ENCODE data around the gene CXCL12.

- RRBS: 13% methylated on average over 1 of the region's 40 CpGs
Observed at GRCh38 chr10:38355851-38356518, 261.8 kb downstream of the ZNF37A start.

- RRBS: no CpG with 5 or more reads among the region's 2 CpGs
Observed at GRCh38 chr10:42537970-42538577, 100.3 kb downstream of the ZNF33B start.

- RRBS: no CpG with 5 or more reads among the region's 9 CpGs
Observed at GRCh38 chr10:42640642-42641585, 2.5 kb upstream of the ZNF33B start.

- RRBS: 0% methylated on average over 12 of the region's 41 CpGs
Observed at GRCh38 chr10:42753526-42754029, 29.0 kb upstream of the BMS1 start.

DNA sequence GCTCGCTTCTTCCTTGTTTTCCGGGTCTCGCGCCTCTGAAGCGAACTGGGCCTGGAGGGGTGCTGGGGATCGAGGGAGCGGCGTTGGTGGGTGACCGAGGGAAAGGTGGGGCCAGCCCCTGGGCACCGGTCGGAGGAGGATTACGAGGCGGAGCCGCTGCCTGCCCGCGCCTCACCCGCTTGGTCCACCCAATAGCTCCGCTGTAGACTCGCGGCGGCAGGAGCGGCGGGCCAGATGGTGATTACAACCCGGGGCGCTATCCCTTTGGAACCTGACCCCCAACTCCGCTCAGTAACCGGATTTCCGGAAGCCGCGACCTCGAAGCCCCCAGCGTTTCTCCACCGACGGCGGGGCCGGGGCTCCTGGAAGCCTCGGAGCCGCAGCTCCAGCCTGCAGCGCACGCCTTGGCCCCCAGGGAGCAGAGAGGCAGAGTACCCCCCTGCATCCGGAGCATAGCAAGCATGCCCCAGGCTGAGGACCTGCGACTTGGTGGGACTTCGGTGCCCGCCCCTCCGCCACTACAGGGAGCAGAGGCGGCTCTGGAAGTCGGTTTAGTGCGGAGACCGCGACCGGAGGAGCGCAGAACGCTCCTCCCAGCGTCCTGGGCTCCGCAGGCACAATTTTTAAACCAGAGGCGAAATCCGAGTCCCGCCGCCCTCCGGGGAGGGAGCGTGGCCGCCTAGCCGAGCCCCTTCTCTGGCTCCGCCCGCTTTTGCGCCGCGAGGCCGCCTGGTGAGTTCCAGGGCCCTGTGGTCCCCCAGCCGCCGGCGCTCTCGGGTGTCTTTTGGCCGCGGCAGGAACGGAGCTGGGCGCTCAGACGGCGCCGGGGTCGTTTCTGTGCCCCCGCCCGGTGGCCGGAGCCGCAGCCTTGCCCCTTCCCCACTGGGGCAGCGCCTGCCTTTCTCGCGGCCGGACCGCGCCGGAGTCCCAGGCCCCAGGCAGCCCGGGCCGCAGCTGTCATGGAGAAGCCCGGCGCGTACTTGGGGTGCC is 28.3 kb upstream of the BMS1 start:
- RRBS: 1% methylated on average over 33 of the region's 97 CpGs

GRCh38 chr10:42796225-42797467 is 14.1 kb downstream of the BMS1 start:
- RRBS: no CpG with 5 or more reads among the region's 17 CpGs

DNA sequence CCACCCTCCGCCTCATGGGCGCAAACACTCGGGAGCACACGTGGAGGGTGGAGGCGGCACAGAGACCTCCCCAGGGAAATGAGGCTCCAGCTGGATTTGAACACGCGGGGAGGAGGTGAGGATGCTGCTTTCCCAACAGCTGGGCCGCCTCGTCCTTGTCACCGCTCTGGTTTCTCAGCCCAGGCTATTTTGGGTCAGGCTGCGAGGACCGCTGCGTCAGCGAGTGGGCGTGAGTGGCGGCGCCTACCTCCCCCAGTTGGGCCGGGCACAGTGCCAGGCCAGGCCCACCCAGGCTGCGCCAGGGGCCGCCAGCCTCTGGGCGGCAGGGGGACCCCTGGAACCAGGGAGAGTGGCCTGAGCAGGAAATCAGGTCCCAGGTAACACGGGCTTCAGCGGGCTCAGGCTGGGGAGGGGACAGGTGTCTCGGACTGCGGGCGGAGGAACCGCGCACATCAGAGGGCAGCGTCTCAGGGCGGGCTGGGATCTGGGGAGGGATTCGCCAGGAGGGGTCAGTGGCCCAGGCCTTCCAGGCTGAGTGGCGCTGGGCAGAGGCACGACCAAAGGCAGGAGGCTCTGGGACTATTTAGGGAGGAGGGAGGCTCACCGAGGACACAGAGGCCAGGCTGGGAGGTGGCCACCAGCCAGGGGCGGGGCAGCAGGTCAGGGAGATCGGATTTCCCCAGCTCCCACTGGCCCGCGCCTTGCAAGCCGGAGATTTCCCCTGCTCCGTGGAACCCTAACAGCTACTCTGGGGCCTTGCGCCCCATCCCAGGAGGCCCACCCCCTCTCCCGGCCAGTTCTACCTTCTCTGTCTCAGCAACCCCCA is 125.2 kb upstream of the RET start:
- RRBS: 7% methylated on average over 4 of the region's 42 CpGs

DNA sequence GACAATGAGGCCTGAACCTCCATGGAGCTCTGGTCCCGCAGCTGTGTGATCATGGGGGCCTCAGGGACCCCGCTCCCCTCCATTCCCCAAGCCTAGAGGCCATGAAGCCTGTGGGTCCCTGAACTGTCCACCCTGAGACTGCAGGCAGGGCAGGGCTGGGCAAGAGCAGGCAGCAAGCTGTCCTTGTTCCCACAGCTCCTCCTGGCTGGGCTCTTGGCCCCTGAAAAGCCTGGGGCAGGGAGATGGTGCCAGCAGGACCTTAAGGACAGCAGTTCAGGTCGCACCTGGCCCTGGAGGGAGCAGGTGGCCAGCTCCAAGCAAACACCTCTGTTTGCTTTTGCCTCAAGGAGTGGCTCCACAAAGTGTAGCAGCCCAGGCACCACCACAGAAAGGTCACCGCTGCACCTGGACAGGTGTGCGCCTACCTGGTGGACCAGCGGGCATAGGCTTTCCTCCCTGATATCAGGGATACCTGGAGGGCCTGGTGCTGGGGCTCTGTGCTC is 5.2 kb downstream of the RET start:
- RRBS: no CpG with 5 or more reads among the region's 6 CpGs

DNA sequence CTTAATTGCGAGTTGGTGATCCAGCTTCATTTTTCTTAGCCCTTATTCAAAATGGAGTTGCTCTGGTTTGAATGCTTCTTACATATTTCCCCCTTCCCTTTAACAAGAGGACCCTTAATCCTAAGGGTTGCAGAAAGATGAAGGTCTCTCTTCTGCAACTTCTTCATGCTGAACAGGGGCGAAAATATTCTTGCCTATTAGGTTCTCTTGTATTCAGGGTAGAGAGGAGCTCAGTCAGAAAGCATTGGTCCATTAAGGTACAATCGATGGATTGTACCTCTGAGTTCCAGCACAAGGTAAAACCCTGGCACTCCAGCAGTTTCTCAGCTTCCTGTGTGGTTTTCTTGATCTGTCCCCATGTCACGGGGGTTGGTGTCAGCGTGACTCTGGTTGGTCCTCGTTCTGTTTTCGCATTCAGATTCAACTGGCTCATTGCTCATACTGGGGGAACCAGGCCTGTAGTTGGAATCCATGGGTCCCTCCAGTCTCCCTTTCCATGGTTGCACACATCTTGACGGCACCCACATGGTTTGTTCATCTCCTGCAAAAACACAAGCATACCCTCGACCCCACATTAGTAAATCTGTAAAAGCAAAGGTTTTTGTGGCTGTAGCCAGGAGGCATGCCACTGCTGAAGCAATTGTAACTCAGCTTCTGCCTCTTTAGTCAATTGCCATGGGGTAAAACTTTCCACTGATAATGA is 32.7 kb upstream of the RASGEF1A start:
- RRBS: no CpG with 5 or more reads among the region's 9 CpGs

DNA sequence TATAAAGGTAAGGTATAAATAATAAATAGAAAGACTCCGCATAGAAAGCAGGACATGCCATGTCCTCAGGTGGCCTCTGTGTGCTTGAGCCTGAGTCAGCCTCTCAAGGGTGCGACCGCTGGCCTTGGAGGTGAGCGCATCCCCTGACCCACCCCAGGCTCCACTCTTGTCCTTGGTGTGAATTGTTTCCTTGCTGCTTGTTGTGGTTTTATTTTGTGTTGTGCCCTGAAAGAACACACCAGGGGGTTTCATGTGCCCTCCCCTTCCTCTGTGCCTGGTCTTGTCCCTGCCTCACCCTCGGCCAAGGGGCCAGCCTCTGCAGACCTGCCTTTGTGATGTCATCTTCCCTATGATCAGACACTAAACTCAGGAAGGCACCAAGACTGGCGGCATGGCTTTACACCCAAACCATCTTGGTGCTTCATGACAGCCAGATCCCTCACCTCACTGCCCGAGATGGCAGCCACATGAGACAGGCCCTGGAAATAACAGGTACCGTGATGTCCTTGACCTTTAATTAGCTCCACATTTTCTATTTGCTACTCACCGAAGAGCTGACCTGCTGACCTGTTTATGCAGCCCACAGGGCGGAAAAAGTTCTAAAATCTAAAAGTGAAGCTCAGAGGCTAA is 51.4 kb upstream of the RASGEF1A start:
- RRBS: no CpG with 5 or more reads among the region's 10 CpGs

DNA sequence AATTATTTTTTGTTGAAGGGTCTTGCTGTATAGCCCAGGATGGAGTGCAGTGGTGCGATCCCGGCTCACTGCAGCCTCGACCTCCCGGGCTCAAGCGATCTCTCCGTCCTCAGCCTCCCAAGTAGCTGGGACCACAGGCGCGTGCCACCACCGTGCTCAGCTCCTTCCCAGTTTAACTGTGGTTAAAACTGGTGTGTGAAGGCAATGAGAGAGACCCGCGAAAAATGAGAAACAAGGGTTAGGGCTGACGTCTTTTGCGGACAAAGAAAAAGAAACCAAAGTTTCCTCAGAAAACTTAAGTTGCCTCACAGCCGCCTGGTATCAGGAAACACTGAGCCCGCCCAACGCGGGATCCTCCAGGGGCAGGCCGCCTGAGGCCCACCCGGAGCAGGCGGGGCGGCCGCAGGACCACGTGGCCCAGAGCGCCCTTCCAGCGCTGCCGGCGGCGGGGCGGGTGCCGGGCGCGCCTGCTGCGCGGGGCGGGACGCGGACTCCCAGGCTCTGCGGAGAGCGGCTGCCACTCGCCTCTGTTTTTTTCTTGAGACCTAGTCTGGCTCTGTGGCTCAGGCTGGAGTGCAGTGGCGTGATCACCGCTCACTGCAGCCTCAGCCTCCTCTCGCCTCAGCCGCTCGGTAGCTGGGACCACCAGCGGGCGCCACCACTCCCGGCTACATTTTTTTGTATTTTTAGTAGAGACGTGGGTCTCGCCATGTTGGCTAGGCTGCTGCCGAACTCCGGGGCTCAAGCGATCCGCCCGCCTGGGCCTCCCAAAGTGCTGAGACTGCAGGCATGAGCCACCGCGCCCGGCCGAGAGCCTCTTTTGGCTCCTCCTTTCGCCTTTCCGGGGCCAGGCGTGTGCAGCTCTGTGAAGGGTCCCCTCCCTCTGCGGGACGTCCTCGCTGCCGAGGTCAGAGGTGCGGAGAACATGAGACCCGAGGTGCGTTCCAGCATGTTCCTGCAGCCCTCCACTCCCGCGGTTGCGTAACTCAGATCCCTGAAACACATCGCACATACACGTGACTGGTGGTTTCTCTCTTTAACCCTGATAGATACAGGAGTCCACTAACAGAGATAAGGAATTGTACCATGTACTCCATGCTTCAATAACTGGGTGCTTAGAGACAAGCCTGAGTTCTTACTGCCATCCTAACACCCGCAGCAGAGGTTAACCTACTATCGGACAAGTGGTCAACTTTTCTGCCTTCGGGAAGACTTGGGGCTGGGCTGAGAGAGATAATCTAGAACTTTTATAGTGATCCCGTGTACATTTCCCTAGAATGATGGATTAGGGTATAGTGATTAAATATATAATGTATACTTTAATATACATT is 11.6 kb upstream of the HNRNPF start:
- RRBS: 1% methylated on average over 11 of the region's 78 CpGs

GRCh38 chr10:43451830-43452155 is 14.9 kb downstream of the ZNF487 start:
- RRBS: no CpG with 5 or more reads among the region's 5 CpGs

DNA sequence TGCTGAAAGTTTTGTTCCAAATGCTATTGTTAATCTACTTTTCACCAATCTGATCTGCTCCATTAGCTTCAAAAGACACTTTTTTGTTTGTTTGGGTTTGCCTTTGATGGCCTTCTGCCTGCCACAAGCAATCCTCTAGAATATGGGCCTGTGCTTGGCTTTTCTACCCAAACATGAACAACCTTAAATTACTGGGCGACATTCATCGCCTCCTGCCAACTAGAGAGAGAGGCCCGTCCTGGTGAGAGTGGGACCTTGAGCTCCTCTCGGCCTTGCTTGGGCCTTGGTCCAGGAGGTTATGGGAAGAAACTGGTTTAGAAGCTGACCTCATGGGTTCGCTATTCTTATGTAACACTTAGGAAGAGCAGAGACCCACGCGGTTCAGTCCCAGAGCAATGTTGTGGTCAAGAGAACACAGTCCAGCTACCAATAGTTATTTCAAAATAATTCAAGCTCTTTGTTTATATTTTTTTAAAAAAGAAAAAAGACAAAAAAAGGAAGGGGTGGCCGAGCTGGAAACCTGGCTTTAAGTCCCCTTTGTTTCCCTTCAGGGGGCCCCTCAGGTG is 176.2 kb upstream of the ZNF32 start:
- RRBS: no CpG with 5 or more reads among the region's 8 CpGs

GRCh38 chr10:43870708-43871497 is 222.2 kb upstream of the ZNF32 start:
- RRBS: no CpG with 5 or more reads among the region's 19 CpGs

DNA sequence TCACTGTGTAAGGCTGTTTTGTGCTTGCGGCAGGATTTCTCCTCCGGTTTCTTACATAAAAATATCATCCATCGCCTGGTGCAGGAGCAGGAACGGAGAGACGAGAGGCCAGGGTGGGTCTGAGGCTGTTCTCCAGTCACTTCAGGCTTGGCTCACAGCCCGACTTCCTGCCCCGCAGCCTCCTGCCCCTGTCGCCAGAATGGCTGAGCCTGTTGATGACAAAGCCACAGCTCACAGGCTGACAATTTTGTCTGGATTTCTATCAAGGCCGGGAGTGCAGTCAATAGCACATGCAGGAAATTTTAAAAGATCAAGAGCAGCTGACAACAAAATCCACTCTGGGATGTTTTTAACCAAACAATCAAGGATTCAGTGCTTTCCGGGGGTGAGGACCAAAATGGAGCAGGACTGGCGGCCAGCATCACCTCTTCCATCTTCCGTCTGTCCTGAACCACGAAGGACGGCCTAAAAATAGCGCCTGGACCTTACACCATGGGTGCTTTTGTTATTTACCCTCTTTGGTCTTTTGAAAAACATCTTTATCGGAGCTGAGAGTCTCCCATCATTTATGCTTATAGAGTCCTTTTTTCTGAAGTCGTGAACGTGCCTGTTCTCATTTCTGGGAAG is 229.8 kb upstream of the ZNF32 start:
- RRBS: no CpG with 5 or more reads among the region's 18 CpGs

DNA sequence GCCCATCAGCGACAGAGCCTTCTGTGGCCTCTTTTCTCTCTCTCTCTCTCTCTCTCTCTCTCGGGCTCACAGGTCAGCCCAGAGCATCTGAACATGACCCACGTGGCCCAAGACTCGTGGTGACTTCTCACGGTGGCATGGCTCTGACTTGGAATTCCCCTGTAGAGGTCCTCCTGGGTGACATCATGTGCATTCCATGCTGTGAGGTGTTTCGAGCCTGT is 359.5 kb upstream of the ZNF32 start:
- RRBS: no CpG with 5 or more reads among the region's 6 CpGs

GRCh38 chr10:44249343-44250137 is 135.4 kb downstream of the CXCL12 start:
- RRBS: no CpG with 5 or more reads among the region's 15 CpGs

DNA sequence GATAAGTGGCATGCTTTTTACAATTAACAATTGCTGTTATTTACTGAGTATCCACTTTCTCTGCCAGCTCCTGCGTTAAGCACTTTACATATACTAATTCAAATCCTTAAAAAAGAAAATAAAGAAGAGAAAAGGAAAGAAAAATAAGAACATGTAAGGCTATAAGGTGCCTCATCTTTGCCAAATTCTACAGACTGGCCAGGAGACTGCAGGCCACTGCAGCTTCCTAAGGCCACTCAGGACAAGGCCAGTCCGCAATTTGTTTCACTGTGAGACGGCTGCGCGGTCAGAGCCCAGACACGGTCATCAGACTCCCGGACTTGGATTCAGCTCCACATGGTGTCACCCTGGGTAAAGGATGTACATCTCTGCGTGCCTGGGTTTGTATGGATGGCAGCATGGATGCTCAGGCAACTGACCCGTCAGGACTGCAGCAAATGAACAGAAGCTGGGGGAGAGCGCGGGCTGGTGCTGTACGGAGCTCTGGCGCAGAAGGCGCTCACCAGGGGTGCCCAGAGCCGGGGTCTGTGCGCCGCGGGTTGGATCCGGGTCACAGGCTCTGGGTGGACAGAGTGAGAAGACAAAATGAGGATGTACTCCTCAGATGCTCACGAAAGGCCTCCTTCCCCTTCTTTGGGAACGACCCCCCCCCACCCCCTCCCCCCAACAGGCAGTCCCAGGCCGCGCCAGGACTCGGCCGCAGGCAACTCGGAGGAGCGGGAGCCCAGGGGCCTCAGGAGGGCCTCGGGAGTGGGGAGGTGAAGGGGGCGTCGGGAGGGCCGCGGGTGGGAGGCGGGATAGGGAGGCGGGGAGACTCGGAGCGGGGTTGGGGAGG is 92.5 kb downstream of the CXCL12 start:
- RRBS: no CpG with 5 or more reads among the region's 36 CpGs

GRCh38 chr10:44384537-44385538 is at the start of gene CXCL12:
Gene CXCL12 (minus strand): TSS chr10:44385097.
- RRBS: 2% methylated on average over 38 of the region's 113 CpGs

DNA sequence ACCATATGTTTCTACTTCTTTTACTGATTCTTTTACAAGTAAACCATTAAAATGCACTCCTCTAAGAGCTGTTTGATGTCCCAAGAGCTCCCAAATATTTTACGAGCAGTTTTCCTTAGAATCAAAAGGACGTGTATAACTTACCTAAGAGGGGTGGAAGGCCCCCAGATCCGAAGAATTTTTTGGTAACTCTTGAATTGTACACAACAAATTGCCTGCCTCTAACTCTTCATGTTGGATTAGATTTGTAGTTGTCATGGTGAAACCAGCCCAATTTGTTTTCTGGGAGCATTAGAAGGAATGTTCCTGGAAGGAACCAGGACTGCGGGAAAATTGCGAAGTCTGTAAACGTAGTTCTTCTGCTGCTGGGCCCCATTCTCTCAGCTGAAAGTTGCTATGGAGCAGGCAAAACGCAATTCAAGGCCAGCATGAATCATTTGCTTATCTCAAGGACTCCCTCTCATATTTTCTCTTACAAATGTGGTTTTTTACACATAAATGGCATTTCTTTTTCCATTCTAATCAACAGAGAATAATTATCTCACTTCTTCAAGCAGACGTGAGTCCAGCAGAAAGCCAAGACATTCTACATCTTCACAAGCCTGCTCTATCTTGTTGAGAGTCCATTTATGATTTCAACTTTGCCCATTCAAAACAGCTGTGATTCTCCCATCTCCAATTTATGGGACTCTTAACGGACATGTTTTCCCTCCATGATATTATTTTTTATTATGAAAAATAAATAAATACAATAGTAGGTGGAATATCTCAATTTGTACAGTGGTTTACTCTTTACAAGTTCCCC is 124.6 kb upstream of the TMEM72 start:
- RRBS: no CpG with 5 or more reads among the region's 9 CpGs